ENCODE measurements around a stretch of chr13.

GRCh38 chr13:48660508-48661027 lies 6.8 kb downstream of the CYSLTR2 start:
- PRO-cap = no peak
- RAMPAGE, long total RNA, 4 experiments = no peak in any of the 4 experiments

- PRO-cap = unidirectional peak, minus-strand start at chr13:49305372
- RAMPAGE, long total RNA, 4 experiments = no peak in any of the 4 experiments
Observed at GRCh38 chr13:49304900-49305620, 57.3 kb downstream of the CDADC1 start.

DNA sequence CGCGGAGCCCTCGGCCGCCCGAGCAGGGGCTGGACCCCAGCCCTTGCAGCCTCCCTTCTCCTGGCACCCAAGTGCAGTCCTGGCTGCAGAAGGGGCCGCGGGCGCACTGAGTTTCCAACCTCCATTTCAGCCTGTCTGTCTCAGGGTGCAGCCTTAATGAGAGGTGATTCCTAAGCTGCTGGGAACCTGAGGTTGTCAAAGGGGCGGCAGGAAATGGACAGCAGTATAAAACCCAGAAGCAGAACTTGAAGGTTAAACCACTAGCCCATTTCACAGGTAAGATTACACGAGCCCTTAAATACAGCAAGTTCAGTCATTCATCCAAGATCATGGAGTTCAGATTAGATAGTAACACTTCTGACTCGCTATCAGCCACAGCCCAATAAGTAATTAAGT lies 506 bp downstream of the SETDB2 start:
- PRO-cap = no peak
- RAMPAGE, long total RNA, 4 experiments = no peak in any of the 4 experiments

DNA sequence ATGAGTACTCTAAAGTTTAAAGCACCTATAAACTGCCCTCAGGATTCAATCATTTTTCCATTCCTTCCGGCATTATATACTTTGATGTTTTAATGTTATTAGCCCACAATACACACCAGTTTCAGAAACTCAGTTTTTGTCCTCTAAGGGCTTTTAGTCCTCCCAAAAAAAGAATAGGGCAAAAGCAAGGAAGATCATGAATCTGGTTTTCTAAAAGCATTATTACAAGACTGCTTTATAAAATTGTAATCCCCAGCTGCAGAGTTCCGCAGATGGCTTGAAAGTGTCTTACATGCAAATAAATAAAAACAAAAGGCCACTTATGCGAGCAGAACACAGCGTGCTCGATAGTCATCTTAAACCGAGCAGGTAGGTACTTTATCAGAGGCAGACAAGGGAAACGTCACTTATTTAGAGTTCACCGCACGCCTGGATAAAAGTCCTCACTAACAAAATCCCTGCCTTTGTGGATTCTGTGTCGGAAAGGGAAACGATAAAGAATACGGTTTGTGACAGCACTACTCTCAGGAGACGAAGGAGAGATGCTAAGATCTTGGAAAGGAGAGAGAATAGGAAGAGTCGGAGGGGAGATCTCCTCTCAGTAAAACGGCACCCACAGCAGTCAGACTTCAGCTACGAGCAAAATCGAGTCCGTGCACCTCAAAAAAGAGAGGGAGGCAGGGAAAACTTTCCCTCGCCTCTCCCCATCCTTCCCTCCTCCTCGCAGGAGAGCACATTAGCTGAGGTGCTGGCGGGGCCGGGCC lies 677 bp downstream of the RCBTB1 start:
- PRO-cap = no peak
- RAMPAGE, long total RNA, 4 experiments = no peak in any of the 4 experiments

- PRO-cap = no peak
- RAMPAGE, long total RNA, 4 experiments = no peak in any of the 4 experiments
Observed at GRCh38 chr13:49686534-49687339, 4.5 kb downstream of the EBPL start.

DNA sequence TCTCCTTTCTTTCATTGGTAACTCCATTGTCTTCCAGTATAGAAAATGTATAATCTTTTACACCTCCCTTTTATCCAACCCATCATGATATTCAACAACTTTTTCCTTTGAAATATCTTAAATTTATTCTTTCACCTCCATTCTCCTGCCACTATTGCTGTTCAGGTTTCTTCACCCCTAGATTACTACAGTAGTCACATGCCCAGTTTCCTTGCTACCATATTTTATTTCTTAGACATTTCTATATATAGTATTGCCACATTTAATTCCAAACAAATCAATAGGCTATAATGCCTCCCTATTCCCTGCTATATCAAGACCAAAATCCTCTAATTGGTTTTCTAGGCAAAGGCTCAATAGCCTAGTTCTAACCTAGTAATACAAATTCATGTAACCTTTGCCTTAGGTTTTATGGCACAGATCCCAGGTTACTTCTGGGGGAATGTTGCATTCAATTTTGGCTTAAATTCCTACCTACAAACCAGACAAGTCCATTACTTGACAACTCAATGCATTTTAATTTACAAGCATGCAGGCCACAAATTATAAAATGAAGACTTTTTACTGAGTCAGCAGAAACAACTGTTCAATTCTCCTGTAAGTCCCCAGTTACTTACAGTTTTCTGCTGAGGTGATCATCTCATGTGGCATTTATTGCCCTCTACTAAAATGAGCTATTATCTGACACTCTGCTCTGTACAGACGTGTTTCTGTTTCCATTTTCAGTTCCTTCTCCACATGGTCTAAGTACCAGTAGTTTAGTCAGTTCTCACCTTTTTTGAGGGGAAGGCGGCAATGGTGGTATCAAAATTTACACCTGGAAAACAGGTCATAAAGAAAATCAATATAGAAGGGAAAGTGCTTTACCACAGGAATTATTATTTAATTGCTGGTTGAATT lies 11.6 kb downstream of the KCNRG start:
- PRO-cap = no peak
- RAMPAGE, long total RNA, 4 experiments = no peak in any of the 4 experiments

GRCh38 chr13:50080066-50080392 lies 64.8 kb downstream of the KCNRG start:
- PRO-cap = no peak
- RAMPAGE, long total RNA, 4 experiments = no peak in any of the 4 experiments

DNA sequence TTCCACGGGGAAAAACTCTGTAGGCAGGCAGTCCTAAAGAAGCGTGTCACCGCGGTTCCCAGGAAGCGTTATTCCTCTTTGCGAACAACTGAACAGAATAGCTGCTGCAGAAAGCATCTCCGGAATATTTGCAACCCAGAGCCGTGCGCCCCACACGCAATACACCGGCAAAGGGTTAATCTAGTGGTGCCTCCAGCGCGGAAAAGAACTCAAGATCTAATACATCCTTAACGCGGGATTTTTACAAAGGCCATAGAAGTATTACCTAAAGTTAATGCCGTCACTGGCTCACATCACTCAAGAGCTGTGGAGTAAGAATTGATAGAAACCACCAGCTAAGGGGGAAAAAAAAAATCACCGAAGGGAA lies 65.1 kb downstream of the KCNRG start:
- PRO-cap = bidirectional peak, plus-strand start outside the sequence, minus-strand start at position 216 of the sequence
- RAMPAGE, long total RNA, 4 experiments = no peak in any of the 4 experiments

DNA sequence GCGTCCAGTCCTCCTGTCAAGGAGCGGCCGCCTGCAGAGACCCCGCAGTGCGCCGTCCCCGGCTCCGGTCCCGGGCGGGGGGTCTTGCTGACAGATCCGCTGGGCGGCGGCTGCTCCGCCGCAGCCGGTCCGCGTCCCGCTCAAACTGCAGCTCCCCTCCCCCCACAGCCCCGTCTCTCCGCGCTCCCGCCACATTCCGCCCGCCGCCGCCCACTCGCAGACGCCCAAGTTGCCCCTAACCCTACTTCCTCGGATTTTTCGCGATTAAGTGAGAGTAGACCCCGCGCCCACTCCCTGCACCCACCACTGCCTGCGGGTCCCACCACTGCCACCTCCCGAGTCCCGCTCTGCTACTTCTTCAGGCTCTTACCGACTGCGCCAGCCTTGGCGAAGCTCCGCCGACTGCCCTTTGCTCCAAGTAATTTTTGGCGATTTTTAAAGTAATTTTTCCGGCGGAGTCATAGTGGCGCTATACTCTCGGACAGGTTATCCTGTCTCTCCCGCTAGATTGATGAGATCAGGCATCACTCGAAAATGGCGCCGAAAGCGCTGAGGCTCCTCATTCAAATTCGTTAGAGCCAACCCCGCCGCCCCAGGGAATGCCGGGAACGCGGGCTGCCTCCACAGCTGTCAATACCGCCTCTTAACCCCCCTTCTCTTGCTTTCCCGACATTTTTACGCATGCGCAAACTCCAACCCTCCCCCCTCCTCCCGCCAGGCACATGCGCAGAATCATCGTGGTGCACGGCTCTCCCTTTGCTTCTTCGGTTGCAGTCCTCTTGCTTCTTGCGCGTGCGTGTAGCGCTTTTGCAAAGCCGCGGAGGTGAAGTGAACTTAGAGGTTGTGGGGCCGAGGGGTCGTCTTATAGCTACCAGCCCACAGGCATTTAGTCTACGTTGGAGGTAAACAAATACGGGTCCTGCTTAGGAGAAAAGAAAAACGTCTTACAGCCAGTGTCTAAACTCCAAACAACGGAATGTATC lies 66.5 kb downstream of the KCNRG start:
- PRO-cap = unidirectional peak, minus-strand start at position 147 of the sequence; unidirectional peak, minus-strand start at position 411 of the sequence; bidirectional peak, plus-strand start at position 812 of the sequence, minus-strand start at position 536 of the sequence
- RAMPAGE, long total RNA, 4 experiments = start-site peak on the plus strand in 2 of 4 experiments, centred at positions 791 to 799 of the sequence, 123 to 143 reads per replicate; start-site peak on the minus strand in 4 of 4 experiments, centred at positions 139 to 556 of the sequence, 23 to 181 reads per replicate

DNA sequence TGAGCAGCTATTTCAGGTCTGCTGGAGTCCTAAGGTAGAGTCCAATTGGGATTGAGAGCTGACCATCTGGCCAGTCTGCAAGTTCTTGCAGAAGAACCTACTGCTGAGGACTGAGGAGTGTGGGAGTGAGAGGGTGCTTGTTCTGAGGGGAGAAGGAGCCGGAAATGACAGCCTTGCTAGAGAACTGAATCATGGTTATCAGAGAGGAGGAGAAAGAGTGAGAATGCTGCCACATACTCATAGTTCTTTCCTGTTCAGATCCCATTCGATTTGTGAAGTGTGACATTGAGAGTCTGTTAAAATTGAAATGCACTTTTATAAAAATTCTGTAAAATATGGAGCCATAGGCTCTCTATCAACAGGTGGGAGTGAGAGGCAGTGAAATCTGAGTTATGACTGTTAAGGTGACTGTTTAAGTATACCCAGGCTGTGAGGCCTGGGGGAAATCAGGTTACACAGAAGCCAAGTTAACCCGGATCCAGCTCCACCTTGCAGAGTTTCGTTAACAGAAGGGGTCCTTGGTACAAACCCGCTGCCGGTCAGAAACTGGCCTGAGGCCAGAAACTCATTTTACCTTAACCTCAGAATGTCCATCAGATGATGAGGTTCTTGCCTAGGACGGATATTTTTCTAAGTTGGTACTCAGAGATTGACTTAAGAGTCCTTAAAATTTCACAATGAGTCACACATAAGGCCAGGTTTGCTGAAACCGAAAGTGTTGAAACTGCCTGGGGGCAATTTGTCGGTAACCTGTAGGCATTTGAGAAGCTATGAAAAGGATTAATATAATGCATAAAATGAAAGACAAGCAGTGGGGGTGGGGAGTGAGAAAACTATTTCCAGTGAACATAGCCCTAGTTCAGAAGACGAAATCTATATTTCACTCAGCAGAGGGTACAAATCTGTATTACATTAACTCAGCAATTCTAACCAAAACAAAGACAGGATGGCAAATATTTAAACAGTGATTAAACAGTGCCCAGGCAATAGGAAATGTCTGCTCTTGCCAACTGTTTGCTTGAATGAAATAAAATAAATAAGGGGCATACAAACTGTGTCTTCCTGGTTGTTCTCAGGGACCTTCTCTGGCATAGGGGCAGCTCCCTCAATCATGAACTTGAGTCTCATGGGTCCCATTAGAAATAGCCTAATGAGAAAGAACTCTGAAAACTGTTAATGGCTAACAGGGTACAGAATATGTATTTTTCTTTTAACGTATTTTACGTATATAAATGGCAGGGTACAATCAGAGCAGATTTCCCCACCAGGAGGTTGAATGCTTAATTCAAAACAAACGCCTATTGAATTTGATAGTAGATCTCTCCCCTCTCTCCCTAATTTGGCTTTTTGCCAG lies 350.6 kb downstream of the KCNRG start:
- PRO-cap = no peak
- RAMPAGE, long total RNA, 4 experiments = no peak in any of the 4 experiments

- PRO-cap = no peak
- RAMPAGE, long total RNA, 4 experiments = no peak in any of the 4 experiments
Observed at GRCh38 chr13:50370620-50371363, 355.5 kb downstream of the KCNRG start.

GRCh38 chr13:50393609-50394168 lies 378.4 kb downstream of the KCNRG start:
- PRO-cap = no peak
- RAMPAGE, long total RNA, 4 experiments = no peak in any of the 4 experiments

DNA sequence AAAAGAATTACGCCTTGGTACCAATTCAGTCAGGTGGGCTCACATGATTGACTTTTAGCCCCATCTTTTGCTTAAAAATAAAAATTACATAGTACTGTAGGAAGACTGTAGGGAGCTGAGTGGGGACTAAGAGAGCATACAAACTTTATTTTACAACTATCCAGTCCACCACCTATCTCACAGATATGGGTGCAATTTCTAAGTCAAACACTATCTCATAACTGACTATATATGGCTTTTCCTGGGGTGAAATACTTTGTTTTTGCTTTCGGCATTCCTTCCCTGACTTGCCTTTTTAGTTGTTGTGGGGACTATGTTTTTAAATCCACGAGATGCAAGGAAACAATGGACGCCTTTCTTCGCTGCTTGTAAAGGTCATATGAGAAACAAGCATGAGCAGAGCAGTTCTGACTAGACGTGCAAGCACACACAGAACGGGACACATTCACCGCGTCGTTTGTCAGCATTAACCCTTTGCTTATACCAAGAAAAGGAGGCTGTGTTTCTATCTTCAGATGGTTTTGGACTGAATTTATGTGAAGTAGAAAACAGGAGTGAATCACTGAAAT lies 359.1 kb downstream of the DLEU7 start:
- PRO-cap = unidirectional peak, plus-strand start at position 399 of the sequence; unidirectional peak, plus-strand start at position 404 of the sequence
- RAMPAGE, long total RNA, 4 experiments = no peak in any of the 4 experiments

- PRO-cap = no peak
- RAMPAGE, long total RNA, 4 experiments = no peak in any of the 4 experiments
Observed at GRCh38 chr13:50512937-50513976, 330.2 kb downstream of the DLEU7 start.

GRCh38 chr13:51230544-51231220 lies 8.5 kb downstream of the FAM124A start:
- PRO-cap = unidirectional peak, minus-strand start at chr13:51230936
- RAMPAGE, long total RNA, 4 experiments = no peak in any of the 4 experiments

DNA sequence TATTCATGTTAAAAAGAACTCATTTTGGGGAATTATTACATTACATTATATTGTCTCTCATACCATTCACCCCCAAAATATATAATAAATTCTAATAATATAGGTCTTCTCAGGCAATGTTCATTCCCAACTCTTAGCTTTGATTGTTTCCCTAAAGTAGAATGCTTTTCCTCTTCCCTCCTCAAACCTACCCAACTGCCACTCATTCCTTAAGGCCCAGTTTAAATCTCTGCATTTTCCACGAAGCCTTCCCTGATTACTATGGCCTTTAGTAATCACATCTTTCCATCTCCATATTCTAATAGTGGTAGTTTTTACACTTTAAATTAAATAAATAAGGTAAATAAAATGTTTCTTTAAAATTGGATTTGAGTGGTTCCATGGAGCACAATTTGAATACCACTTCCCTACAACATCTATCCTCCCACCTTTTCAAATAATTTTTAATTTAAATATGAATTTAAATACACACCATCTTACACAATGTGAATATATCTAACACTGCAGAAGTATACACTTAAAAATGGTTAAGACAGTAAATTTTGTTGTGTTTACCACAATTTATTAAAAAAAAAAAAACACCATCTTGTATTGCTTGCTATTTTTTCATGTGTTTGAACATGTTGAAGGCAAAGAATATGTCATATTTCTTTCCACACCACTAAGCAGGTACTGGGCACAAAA lies 20.8 kb downstream of the INTS6 start:
- PRO-cap = no peak
- RAMPAGE, long total RNA, 4 experiments = no peak in any of the 4 experiments

GRCh38 chr13:51449691-51450837 lies 2.8 kb downstream of the INTS6 start:
- PRO-cap = no peak
- RAMPAGE, long total RNA, 4 experiments = no peak in any of the 4 experiments

GRCh38 chr13:51451866-51451981 lies 1.1 kb downstream of the INTS6 start:
- PRO-cap = no peak
- RAMPAGE, long total RNA, 4 experiments = no peak in any of the 4 experiments

DNA sequence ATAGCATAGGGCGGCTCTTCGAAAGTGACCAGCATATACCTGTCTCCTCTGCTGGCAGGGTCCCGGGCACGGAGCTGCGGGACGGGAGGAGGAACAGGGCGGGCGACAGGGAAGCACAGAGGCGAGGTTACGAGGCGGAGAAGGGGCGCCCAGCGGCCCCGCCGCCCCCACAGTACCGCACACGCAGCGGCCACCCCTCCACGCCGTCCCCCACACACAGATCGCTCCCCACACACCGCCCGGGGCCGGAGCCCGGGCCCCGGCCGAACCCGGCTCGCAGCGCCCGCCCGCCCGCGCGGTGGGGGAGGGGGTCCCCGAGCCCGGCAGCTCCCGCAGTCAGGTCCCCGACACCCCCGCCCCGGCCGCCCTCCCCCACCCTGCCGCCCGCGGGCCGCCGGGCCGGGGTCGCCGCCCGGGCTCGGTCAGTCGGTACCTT lies 836 bp downstream of the INTS6 start:
- PRO-cap = unidirectional peak, plus-strand start at position 233 of the sequence
- RAMPAGE, long total RNA, 4 experiments = start-site peak on the minus strand in 3 of 4 experiments, centred at positions 151 to 265 of the sequence, 13 to 18 reads per replicate

- PRO-cap = no peak
- RAMPAGE, long total RNA, 4 experiments = no peak in any of the 4 experiments
Observed at GRCh38 chr13:51478476-51479154, 25.8 kb upstream of the INTS6 start.